Liver (tissue), 9 donors: ENCODE measurements around the genes CST5, CST7, APMAP and NANP.

DNA sequence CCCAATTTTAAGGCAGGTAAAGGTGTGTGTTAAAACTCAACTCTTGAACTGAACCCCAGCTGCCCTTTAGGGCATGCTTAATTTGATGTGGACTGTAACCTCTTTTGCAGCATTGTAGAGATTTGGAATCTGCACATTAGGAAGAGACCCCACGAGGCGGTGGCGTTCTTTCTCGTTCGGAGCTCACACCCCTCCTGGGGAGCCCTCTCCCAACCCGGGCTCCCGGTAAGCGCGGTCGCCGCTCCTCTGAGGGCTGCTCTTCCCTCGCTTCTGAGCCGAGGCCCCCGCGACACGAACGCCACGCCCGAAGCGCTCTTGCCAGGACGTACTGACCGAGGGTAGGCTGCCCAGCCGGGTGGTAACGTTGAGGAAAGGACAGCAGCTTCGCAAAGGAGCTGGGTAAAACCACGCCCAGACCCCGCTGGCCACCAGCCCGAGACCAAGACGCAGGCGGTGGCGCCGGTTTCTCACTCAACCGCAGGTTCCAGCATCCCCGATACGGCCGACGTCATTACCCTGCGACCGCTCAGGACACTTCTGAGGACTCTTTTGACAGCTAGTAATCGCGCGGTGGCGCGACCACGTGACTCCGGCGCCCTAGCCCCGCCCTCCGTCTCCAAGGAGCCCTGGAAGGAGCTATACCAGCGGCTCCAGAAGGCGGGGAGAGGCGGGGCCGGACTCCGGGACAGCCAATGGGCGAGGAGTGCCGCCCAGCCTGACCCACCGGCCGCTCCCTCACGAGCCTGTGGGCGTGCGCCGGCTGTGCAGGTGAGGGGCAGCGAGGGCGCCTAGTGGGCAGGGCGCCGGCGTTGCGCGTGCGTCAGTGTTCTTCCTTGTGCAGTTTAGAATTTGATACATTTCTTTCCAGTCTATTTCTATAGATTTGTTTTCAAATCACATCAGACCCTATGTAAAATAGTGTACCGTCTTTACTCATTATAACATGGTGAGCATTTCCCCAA lies 4.1 kb upstream of the GZF1 start:
- PRO-cap, 5 experiments = peak in 5 of 5 experiments; most common plus-strand start position 767 of the sequence (in 5); most common minus-strand start position 484 of the sequence (in 2)
- RAMPAGE, long total RNA, 2 experiments = start-site peak on the plus strand in 1 of 2 experiments, centred at position 610 of the sequence, 11 reads per replicate
- RRBS = 2% methylated on average over 27 of the region's 71 CpGs

GRCh38 chr20:23426050-23426402 lies 4.7 kb upstream of the NAPB start:
- PRO-cap, 5 experiments = no peak in any of the 5 experiments
- RAMPAGE, long total RNA, 2 experiments = no peak in any of the 2 experiments
- RRBS = no CpG with 5 or more reads among the region's 21 CpGs

- PRO-cap, 5 experiments = no peak in any of the 5 experiments
- RAMPAGE, long total RNA, 2 experiments = no peak in any of the 2 experiments
- RRBS = no CpG with 5 or more reads among the region's 11 CpGs
Measured at GRCh38 chr20:23456237-23457204, 3.8 kb upstream of the CST11 start.

DNA sequence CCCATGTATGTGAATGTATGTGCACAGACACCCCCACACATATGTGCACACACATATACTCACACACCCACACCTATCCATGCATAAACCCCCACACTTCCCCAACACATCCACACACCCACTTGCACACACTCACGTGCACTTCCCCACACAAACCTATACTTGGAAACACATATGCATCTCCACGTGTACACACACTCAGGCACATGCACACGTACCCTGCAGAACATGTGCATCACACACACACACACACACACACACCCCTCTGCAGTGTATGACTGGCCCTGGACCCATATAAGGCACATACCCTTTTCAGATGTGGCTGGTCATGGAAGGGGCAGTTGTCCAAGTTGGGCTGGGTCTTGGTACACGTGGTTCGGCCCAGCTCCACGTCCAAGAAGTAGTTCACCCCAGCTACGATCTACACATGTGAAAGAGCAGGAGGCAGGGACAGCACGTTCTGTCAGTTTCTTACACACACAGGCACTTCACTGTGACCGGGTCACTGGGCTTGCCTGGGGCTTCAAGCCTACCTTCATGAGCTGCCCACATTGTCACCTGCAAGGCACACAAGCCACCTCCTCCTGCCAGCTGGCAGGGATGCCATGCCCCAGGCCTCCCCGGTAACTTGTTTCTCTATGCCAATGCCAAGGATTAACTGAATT lies 2.7 kb downstream of the CST3 start:
- PRO-cap, 5 experiments = peak in 4 of 5 experiments; most common plus-strand start position 428 of the sequence (in 4); most common minus-strand start position 294 of the sequence (in 1)
- RAMPAGE, long total RNA, 2 experiments = no peak in any of the 2 experiments
- RRBS = no CpG with 5 or more reads among the region's 10 CpGs

DNA sequence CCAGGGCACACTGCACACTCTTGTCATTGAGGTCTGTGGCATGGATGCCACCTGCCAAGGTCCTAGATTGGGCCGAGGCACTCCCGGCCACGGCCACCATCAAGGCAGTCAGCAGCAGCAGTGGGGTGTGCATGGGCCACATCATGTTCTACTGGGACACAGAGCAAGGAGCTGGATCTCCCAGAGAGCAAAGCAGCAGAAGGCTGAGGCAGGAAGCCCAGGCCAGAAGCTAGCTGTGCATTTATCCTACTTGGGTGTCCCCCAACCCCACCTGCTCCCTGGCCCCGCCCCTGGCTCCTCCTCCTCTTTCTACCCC lies at the start of gene CST5:
Gene CST5 (minus strand): TSS at position 217 of the 316 bp plus-strand sequence.
- PRO-cap, 5 experiments = no peak in any of the 5 experiments
- RAMPAGE, long total RNA, 2 experiments = no peak in any of the 2 experiments
- RRBS = no CpG with 5 or more reads among the region's 4 CpGs

GRCh38 chr20:23978454-23978839 lies 10.1 kb downstream of the GGTLC1 start:
- PRO-cap, 5 experiments = no peak in any of the 5 experiments
- RAMPAGE, long total RNA, 2 experiments = no peak in any of the 2 experiments
- RRBS = no CpG with 5 or more reads among the region's 5 CpGs

DNA sequence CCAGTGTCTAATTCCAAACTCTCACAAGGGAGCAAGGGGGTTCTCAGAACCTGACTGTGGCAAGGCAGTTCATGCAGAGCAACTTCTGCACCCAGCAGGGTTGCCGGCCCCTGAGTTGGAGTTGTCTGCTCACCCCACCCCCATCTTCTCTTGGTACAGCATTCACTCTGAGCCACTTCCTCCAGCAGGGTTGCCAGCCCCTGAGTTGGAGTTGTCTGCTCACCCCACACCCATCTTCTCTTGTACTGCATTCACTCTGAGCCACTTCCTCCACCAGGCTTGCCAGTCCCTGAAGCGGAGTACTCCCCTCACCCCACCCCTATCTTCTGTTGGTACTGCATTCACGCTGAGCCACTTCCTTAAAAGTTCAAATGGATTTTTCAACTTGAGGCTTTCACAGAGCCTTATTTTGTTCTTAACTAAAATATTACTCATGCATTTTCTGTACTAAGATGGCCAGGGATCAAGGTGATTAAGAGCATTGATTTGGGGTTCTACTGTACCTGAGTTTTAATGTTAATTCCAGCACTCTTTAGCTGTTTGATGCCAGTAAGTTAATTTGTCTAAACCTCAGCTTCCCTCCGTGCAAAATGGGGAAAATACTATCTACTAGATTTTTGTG lies 79.7 kb upstream of the SYNDIG1 start:
- PRO-cap, 5 experiments = no peak in any of the 5 experiments
- RAMPAGE, long total RNA, 2 experiments = no peak in any of the 2 experiments
- RRBS = no CpG with 5 or more reads among the region's 4 CpGs

DNA sequence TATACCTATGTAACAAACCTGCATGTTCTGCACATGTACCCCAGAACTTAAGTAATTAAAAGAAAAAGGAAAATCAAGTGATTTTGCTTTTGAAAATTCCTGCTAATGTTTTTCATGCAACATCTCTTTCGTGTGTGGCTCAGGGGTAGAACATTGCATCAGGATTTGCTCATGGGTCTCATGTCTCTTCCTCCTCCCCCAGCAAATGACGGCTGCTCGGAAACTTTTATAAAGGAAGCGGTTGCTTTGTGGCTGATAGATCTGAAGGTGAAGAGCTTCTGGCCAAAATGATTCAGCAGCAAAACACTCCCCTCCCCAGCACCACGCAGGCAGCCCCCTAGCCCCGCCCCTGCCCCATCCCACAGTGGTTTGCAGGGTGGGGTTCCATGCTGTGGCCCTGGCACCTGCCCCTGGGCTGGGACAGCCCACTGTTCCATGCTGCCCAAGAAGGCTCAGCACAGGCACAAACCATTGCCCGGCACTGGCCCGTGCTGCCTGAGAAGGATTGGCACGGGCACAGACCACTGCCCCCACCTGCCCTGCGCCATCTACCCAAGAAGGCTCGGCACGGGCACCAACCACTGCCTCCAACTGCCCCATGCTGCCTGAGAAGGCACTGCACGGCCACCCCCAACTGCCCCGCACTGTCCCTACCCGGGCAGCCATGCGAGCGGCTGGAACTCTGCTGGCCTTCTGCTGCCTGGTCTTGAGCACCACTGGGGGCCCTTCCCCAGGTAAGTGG lies at the start of gene CST7:
Gene CST7 (plus strand): TSS at position 428 of the 742 bp plus-strand sequence.
- PRO-cap, 5 experiments = peak in 5 of 5 experiments; most common plus-strand start position 258 of the sequence (in 5); most common minus-strand start position 155 of the sequence (in 2)
- RAMPAGE, long total RNA, 2 experiments = start-site peak on the plus strand in 1 of 2 experiments, centred at position 368 of the sequence, 29 to 414 reads per replicate
- RRBS = 70% methylated on average over 3 of the region's 17 CpGs

DNA sequence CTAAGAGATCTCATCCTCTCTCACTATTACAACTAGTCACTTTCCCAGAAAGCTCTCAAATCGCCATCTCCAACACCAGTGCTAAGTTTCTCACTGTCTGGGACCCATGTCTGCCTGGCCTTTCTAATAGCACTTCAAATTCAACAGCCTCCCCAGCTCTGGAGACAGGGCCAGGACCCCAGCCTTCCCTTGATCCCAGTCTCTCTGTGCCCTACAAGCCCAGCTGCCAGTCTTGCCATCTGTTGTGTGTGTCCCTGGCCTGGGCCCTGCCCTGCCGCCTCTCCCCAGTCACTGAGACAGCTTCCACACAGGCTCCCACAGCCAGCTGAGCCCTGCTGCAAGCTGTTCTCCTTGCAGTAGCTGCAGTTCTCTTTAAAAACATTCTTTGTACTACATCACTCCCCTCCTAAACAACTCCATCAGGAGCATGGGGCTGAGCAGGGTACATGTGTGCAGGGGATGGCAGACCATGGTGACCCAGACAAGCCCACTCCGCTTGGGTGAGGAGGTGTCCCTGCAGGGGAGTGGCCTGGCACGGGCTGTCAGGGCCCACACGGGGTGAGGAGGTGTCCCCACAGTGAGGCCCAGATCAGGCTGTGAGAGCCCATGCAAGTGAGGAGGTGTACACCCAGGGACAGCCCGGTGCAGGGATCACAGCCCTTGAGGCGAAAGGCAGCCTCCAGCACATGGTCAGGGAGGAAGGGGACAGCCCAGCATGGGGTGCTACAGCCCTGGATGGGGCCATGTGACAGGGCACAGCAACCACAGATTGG lies 16.1 kb downstream of the CST7 start:
- PRO-cap, 5 experiments = no peak in any of the 5 experiments
- RAMPAGE, long total RNA, 2 experiments = no peak in any of the 2 experiments
- RRBS = no CpG with 5 or more reads among the region's 7 CpGs

DNA sequence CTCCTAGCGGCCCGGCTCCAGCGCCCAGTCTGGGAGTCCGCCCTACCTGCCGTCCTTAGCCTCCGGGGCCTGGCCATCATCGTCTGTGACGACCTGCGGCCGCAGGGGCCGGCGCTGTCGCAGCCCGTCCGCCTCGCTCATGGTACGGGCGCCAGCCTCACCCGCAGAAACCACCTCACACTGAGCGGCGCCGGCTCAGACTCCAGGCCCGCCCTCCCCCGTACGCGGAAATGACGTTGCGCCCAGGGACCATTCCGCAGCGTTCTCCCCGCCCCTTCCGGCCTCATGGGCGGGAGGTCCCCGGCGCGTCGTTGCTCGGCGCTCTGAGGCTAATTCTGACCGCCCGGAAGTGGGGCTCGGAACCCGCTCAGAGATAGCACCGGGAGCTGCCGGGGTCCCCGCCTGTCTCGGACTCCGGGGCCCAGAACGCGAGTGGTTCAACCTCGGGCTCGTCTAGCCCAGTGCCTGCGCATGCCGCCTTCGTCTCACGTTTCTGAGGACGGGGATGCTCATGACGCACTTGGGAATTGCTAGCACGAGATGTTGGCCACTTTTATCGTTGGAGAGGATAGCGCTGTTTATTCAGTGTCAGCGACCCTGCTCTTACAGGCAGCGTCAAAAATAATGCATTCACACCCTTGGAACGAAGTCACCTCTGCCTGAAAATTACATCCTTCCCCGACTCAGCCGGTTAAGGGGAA lies at the start of gene APMAP:
Gene APMAP (minus strand): TSS at position 204 of the 701 bp plus-strand sequence.
- PRO-cap, 5 experiments = peak in 5 of 5 experiments; most common plus-strand start position 338 of the sequence (in 4); most common minus-strand start position 226 of the sequence (in 4)
- RAMPAGE, long total RNA, 2 experiments = start-site peak on the minus strand in 2 of 2 experiments, centred at positions 173 to 184 of the sequence, 291 to 2,867 reads per replicate
- RRBS = 1% methylated on average over 35 of the region's 66 CpGs

DNA sequence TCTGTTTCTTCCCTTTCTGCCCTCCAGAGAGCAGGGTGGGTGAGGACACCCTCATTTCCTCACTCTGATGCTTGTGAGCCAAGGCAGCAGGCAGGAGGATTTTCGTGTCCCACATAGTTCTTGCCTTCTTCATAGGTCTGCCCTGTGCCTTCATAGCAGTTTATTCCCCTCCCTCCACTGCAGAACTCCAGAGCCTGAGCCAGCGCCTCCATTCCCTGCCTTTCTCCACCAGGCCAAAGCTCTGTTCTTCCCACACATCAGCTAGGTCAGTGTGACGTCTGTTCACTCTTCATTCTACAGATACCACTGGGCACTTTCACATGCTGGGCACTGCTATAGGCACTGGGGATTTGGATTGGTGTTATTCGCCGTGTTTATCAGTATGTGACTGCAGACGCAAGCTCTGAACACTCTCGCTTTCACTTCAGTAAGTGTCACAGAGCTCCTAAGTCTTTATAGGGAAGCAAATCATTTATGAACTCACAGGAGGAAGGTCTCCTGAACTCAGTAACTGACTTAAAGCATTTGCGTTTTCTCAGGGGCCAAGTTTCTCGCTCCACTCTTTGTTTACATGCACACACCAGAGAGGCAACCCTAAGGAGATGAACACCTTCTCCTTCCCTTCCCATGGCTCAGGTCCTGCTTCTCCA lies 6.1 kb upstream of the APMAP start:
- PRO-cap, 5 experiments = no peak in any of the 5 experiments
- RAMPAGE, long total RNA, 2 experiments = no peak in any of the 2 experiments
- RRBS = no CpG with 5 or more reads among the region's 9 CpGs

DNA sequence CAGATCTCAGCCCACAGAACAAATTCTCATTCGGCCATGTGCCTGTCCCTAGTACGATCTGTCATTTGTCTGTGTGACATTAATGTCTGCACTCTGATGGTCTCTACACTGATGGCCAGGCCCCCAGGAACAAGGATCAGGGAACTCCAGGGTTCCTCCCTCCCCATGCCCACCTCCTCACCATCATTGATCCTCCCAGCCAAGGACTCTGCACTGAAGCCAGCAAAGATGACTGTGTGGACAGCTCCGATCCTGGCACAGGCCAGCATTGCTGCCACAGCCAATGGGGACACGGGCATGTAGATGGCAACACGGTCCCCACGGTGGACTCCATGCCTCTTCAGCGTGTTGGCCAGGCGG lies 27.4 kb downstream of the ACSS1 start:
- PRO-cap, 5 experiments = no peak in any of the 5 experiments
- RAMPAGE, long total RNA, 2 experiments = no peak in any of the 2 experiments
- RRBS = no CpG with 5 or more reads among the region's 8 CpGs

- PRO-cap, 5 experiments = no peak in any of the 5 experiments
- RAMPAGE, long total RNA, 2 experiments = no peak in any of the 2 experiments
- RRBS = no CpG with 5 or more reads among the region's 14 CpGs
Measured at GRCh38 chr20:25223008-25223812, 24.7 kb upstream of the PYGB start.

DNA sequence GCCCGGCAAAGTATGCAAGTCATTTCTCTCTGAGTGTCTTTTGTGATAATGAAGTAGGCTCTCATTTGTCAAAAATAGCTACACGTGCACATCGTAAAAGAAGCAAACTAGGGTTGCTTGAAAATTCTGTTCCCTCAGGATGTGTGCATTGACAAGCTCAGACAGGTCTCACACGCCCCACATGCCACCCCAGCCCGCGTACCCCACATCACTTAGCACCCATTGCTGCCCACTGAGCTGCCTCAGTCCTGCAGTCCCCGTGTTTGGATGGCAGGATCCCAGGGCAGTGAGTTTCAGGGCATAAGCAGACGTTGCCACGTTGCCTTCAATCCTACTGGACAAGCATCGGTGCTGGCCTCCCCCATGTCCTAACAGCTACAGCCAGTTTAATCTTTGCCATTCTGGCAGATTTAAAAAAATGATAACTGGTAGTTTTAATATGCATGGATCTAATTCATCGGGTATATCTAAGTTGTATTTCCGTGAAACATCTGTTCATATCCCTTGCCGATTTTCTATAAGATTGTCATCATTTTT lies 20.3 kb upstream of the PYGB start:
- PRO-cap, 5 experiments = no peak in any of the 5 experiments
- RAMPAGE, long total RNA, 2 experiments = no peak in any of the 2 experiments
- RRBS = no CpG with 5 or more reads among the region's 13 CpGs

- PRO-cap, 5 experiments = no peak in any of the 5 experiments
- RAMPAGE, long total RNA, 2 experiments = no peak in any of the 2 experiments
- RRBS = 93% methylated on average over 8 of the region's 35 CpGs
Measured at GRCh38 chr20:25292196-25292965, 44.5 kb downstream of the PYGB start.

DNA sequence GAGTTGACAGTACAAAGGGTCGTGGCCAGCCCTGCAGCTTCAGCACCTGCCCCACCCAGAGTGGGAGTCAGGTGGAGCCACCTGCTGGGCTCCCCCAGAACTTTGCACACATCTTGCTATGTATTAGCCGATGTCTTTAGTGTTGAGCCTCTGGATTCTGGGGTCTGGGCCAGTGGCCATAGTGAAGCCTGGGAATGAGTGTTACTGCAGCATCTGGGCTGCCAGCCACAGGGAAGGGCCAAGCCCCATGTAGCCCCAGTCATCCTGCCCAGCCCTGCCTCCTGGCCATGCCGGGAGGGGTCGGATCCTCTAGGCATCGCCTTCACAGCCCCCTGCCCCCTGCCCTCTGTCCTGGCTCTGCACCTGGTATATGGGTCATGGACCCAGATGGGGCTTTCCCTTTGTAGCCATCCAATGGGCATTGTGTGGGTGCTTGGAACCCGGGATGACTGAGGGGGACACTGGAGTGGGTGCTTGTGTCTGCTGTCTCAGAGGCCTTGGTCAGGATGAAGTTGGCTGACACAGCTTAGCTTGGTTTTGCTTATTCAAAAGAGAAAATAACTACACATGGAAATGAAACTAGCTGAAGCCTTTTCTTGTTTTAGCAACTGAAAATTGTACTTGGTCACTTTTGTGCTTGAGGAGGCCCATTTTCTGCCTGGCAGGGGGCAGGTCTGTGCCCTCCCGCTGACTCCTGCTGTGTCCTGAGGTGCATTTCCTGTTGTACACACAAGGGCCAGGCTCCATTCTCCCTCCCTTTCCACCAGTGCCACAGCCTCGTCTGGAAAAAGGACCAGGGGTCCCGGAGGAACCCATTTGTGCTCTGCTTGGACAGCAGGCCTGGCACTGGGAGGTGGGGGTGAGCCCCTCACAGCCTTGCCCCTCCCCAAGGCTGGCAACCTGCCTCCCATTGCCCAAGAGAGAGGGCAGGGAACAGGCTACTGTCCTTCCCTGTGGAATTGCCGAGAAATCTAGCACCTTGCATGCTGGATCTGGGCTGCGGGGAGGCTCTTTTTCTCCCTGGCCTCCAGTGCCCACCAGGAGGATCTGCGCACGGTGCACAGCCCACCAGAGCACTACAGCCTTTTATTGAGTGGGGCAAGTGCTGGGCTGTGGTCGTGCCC lies 49.2 kb downstream of the PYGB start:
- PRO-cap, 5 experiments = no peak in any of the 5 experiments
- RAMPAGE, long total RNA, 2 experiments = no peak in any of the 2 experiments
- RRBS = no CpG with 5 or more reads among the region's 14 CpGs

DNA sequence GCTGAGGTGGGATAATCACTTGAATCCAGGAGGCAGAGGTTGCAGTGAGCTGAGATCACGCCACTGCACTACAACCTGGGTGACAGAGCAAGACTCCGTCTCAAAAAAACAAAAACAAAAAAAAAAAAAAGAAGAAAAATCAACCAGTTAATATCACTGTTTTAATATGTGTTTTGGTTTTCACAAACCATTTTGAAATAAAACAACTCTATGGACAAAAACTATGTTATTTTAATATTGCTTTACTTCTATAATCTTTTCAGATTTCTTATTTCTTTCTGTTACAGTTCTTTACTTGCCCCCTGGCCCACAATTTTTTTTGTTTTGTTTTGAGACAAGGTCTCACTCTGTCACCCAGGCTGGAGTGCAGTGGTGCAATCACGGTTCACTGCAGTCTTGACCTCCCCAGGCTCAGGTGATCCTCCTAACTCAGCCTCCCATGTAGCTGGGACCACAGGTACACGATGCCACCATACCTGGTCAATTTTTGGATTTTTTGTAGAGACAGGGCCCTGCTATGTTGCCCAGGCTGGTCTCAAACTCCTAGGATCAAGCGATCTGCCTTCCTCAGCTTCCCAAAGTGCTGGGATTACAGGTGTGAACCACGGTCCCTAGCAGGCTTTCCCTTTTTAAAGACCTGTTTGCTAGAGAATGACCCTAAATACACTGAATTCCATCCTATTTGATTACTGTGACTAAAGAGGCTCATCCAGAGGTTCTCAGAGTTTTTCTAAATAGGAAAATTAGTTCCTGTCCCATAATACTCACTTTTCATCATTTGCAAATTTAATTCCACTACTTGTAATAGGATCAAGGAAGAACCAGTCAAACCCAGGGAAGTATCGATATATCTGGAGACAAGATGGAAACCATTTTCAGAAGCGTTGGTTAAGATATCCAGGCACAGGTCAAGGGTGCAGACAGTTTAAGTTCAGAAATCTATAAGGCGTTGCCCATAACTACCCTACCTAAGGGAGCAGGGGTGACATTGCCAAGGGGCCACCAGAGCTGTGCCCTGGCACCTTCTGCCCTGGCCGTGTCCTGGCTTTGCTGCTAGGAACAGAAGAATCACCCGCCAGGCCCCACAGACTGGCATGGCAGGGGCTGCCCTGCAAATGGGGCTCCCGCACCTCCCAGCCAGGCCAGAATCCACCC lies 58.6 kb downstream of the PYGB start:
- PRO-cap, 5 experiments = no peak in any of the 5 experiments
- RAMPAGE, long total RNA, 2 experiments = no peak in any of the 2 experiments
- RRBS = no CpG with 5 or more reads among the region's 12 CpGs

DNA sequence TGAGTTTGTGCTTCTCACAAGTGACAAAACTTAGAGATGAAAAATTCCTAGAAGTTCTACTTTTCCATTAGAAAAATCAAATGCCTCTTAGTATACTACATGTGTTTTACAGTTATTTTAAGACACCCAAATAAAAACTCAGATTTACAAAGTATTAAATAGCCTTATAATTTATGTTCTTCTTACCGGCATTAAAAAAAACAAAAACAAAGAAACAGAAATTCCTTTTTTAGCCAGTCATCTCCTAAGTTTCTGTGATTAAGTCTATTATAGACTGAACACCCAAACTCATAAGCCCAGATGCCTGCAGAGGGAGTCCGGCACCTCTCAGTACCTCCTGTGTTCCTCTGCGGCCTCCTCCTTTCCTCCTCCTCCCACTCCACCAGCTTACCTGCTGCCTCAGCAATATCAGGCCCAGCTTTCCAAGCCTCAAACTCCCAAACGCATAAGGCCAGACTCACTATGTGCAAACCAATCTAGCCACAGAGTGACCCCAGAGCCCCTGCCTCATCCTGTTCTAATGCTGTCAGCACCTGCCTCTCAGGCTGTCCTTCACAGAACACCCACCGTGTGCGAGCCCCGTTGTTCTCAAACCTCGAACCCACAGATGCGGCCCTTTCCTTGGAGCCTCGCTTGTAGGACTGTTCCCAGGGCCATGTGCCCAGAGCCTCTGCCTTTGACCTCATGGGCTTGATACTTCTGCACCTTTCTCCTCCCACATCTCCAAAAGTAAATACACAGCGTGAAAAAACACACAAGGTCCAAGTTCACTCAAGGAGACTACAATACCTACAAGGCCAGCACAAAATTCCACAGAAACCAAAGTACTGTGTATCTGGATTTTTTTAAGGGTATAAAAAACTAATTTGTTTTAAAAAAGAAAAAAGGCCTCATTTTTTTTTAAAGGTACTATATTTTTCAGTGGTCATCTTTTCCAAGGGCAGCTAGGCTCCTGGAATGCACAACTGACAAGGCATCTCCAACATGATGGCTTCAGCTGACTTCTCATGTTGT lies 52.5 kb downstream of the ABHD12 start:
- PRO-cap, 5 experiments = no peak in any of the 5 experiments
- RAMPAGE, long total RNA, 2 experiments = no peak in any of the 2 experiments
- RRBS = no CpG with 5 or more reads among the region's 11 CpGs

GRCh38 chr20:25623367-25624343 lies at the start of gene NANP:
TSS of gene NANP (minus strand) at chr20:25624014.
- PRO-cap, 5 experiments = peak in 5 of 5 experiments; most common plus-strand start chr20:25623898 (in 3); most common minus-strand start chr20:25623743 (in 4)
- RAMPAGE, long total RNA, 2 experiments = start-site peak on the minus strand in 1 of 2 experiments, at chr20:25623982-25624007 at its widest, 82 reads per replicate
- RRBS = 1% methylated on average over 32 of the region's 98 CpGs

DNA sequence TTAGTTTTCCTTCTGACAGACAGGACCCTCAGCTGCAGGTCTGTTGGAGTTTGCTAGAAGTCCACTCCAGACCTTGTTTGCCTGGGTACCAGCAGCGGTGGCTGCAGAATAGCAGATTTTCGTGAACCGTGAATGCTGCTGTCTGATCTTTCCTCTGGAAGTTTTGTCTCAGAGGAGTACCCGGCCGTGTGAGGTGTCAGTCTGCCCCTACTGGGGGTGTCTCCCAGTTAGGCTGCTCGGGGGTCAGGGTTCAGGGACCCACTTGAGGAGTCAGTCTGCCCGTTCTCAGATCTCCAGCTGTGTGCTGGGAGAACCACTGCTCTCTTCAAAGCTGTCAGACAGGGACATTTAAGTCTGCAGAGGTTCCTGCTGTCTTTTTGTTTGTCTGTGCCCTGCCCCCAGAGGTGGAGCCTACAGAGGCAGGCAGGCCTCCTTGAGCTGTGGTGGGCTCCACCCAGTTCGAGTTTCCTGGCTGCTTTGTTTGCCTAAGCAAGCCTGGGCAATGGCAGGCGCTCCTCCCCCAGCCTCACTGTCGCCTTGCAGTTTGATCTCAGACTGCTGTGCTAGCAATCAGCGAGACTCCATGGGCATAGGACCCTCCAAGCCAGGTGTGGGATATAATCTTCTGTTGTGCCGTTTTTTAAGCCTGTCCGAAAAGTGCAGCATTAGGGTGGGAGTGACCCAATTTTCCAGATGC lies 22.4 kb upstream of the ZNF337 start:
- PRO-cap, 5 experiments = no peak in any of the 5 experiments
- RAMPAGE, long total RNA, 2 experiments = no peak in any of the 2 experiments
- RRBS = no CpG with 5 or more reads among the region's 13 CpGs